OVCAR3 (cell line): Measurements from ENCODE around the gene HTR6.

DNA sequence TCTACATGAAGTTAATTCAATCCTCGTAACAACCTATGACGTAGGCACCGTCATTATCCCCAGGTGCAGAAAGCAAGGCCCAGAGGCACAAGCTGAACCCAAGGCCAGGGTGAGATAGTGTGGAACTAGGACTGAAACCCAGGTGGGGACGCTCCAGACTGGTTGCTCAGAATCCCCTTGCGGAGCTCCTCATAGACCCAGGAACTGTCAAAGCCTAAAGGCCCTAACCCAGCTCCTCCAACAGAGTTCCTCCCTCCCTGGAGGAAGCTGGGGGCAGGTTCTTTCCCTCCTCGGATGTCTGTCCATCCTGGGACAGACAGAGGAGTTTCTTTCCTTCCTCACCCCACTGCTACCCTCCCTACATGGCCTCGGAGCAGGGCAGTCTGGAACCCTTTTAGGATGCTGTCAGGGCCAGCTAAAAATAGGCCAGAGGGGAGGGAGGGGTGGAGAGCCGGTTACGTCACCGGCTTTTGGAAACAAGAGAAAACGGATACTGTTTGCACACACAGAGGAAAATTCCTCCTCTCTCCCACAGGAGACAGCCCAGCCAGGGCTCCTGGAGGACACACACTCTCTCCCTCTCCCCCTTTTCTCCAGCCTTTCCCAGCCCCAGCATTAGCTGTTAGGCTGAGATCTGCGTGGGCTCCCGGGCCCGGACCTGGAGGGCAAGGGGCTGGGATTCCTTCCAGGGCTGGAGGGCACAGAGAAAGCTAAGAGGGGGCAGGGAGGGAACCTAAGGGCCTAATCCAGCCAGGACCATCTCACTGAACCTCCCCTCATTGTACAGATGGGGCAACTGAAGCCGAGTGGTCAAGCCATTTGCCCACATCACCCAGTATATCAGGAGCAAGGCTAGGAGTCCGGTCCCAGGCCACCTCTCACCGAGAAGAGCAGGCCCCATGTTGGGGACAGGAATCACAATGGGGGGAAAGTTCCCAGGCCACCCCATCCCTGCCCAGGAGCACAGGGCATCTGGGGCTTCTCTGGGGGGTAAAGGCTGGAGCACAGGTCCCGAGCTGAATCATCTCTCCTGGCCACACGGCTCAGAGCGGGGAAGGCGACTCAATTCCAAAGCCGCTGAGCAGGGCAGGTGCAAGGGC is 20.0 kb upstream of the ALDH4A1 start:
- RRBS = no CpG with 5 or more reads among the region's 22 CpGs

GRCh38 chr1:18925148-18925774 is 22.9 kb upstream of the ALDH4A1 start:
- RRBS = 100% methylated on average over 2 of the region's 11 CpGs

DNA sequence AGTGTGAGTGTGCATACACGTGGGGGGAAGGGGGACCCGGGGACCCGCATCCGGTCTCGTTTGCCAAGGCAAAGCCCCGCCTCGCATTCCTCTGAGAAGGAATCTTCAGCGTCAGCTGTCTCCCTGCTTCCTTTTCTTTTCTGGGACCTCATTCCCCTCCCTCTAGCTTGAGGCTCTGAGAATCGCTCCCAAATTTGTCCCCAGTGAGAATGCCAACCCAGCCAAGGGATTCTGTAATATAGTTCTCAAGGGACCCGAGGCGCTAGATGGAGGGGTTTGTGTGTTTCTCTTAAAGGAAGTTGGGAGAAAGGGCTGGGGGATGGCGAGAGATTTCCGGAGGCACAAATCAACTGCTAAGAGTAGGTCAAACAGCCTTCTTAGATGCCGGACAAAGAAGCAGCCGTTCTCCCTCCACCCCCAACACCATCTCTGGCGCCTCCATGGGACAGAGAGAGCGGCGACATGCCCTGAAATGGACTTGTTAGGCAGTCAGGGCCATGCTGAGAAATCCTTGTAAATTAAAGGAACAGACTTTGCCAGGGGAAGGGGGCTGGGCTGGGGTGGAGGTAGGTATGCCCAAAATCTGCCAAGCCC is 6.6 kb downstream of the IFFO2 start:
- RRBS = no CpG with 5 or more reads among the region's 18 CpGs

GRCh38 chr1:19021903-19022331 is 65.4 kb upstream of the IFFO2 start:
- RRBS = no CpG with 5 or more reads among the region's 2 CpGs

DNA sequence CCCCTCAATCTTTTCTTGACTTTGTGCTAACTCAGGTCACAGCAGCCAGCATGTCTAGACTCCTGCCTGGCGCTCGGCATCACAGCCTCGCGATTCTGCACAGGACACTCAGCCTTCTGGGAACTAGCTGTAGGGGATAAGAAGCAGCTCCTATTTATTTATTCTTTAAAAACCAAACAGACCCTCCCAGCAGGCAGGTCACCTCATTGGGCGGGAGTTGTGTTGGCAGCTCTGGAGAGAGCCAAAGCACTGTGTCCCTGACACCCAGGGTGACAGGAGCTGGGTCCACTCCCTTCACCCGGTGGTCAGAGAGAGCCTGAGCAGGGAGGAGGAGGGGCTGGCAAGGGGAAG is 79.5 kb upstream of the IFFO2 start:
- RRBS = 89% methylated on average over 1 of the region's 6 CpGs

- RRBS = no CpG with 5 or more reads among the region's 11 CpGs
Measured at GRCh38 chr1:19127329-19128067, 82.6 kb downstream of the UBR4 start.

DNA sequence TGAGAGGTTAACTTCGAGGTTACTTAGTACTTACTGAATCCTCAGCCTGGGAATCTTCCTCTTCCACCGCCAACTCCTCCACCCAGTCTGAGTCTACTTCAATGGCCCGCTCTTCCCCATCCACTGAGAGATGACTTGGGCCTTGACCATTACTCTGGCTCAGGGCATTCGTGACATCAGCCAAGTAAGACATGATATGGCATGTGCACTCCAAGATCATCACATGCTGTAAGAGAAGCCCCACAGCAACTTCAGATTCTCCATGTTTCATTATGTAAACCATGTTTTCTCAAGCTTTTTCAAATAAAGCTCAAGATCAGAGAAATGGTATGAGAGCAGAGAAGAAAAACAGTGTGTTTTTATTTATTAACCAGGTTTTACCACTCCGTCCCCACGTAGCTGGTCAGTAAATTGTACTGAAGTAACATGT is 47.7 kb downstream of the UBR4 start:
- RRBS = no CpG with 5 or more reads among the region's 6 CpGs

DNA sequence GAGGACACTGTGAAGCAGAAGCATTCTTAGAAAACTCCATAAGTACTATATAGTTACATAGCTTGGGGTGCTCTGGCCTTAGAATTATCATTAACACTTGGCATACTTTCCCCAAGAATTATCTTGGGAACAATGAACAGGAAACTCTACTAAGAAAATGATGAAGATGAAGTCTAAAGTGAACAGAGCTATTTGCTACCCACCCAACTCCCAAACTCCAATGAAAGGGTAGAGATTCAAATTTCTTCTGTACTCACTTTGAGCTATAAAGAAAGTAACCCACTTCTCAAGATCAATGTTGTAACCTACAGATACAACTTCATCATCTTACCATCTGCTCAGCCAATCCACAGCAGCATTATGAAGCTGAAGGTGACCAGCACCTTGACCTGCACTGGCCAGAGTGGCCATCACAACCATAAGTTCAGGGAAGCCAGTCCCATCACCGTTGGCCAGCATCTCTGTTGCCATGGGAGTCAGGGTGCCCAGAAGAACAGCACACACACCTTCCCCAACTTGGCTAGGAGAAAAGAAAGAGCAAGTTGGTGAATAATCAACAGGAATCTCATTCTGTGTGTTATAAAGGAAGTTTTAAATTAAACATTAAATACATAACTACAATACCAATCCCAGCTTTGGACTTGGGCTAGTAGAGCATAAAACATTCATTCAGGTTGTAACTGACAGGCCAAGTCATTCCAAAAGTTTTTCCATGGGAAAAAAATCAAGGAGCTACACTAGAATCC is 46.0 kb downstream of the UBR4 start:
- RRBS = no CpG with 5 or more reads among the region's 1 CpG

GRCh38 chr1:19172749-19173467 is 37.2 kb downstream of the UBR4 start:
- RRBS = no CpG with 5 or more reads among the region's 12 CpGs

DNA sequence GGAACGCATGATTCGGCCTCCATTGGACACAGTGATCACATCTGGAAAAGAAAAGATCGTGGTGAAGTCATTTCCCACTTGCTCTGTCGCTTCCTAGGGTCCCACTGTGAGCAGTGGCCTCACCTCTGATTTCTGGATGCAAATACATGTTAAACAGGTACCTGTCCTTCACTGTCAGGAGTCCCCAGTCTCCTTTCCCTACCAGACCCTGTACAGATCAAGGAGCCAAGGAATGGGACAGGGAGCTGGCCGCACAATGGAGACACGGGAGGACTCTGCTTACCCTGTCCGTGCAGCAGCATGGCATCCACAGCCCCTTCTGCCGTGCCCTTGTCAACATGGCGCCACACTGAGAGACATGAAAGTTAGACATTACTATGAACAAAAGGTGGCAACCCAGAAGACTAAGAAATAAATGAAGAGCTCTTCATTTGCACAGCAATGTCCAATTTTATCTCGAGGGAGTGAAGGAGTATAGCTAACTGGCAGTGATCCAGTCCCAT is 7.6 kb downstream of the EMC1 start:
- RRBS = no CpG with 5 or more reads among the region's 10 CpGs

DNA sequence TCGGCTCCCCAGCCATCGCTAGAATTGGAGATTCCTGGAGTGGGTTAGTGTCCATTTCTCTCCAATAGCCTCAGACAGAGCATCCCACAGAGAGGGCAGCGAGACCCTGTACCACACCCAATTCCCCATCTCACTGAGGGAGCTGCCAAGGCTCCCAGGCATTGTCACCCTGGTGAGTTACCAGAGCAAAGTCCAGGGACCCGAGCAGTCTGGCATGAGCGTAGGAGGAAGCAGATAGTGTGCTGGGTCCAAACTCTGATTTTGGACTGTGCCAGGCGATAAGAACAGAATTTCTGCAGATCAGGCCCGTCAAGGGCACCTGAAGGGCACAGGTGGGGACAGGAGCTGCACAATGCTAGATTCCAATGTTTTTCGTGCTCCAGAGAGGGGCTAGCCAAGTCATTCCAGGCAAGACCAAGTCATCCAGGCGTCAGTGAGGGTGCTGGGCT is 15.4 kb downstream of the AKR7A3 start:
- RRBS = no CpG with 5 or more reads among the region's 9 CpGs

DNA sequence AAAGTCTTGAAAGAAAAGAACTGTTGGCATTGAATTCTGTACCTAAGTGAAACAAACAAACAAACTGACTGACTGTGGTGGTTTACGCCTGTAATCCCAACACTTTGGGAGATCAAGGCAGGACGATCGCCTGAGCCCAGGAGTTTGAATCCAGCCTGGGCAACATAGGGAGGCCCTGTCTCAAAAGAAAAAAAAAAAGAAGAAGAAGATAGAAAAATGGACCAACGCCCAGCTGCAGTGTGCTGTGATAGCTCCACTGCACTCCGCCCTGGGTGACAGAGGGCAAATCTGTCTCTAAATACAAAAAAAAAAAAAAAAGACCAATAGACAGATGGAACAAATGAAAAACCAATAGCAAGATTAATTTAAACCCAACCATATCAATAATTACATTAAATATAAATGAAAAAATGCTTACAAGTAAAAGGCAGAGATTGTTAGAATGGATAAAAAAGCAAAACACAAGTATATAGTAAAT is 13.9 kb downstream of the AKR7A3 start:
- RRBS = no CpG with 5 or more reads among the region's 5 CpGs

GRCh38 chr1:19296835-19297335 is 8.3 kb upstream of the AKR7A3 start:
- RRBS = no CpG with 5 or more reads among the region's 9 CpGs

DNA sequence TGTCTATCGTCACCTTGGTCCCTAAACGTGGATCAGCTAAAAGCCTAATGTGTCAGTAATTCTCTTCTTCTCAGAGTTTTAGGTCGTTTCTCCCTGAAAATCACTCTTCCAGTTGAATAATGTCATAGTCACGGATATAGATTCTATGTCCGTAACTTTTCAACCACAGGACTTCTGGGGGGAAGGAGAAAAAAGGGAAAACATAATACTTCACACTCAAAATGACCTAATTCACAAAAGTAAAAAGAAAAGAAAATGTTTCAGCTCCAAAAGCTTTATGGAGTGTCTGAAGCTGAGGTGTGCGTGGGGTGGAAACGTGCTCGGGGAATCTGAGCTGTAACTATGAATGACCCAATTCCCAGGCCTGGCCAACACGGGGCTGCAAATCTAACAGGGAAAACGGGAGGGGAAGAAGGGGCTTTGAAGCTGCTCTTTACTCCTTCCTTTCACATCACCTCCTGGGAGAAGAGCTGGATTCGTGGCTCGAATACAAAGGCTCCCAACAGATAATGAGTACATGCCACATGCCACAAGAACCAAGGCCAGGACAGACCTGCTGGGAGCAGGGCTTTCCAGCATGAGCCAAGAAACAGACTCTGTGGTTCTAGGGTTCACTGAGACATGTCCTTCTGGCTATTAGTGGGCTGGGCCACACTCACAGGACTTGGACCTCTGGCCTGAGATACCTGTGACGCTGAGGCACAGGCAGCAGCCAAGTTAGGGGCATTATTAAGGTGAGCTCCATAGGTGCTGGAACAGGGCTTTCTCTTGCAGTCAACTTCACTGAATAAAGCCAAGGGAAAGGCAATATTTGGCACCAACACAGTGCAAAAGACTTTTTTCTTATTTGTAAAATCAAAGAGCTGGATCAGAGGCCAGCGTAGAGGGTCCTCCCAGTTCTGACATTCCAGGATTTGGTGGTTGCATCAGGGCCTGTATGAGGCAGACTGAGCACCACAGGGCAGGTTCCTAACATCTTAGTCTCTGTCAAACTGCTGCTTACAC is 51.5 kb downstream of the SLC66A1 start:
- RRBS = no CpG with 5 or more reads among the region's 14 CpGs

- RRBS = no CpG with 5 or more reads among the region's 9 CpGs
Measured at GRCh38 chr1:19404486-19405033, 80.8 kb downstream of the CAPZB start.

GRCh38 chr1:19454288-19455200 is 30.8 kb downstream of the CAPZB start:
- RRBS = 93% methylated on average over 6 of the region's 13 CpGs

DNA sequence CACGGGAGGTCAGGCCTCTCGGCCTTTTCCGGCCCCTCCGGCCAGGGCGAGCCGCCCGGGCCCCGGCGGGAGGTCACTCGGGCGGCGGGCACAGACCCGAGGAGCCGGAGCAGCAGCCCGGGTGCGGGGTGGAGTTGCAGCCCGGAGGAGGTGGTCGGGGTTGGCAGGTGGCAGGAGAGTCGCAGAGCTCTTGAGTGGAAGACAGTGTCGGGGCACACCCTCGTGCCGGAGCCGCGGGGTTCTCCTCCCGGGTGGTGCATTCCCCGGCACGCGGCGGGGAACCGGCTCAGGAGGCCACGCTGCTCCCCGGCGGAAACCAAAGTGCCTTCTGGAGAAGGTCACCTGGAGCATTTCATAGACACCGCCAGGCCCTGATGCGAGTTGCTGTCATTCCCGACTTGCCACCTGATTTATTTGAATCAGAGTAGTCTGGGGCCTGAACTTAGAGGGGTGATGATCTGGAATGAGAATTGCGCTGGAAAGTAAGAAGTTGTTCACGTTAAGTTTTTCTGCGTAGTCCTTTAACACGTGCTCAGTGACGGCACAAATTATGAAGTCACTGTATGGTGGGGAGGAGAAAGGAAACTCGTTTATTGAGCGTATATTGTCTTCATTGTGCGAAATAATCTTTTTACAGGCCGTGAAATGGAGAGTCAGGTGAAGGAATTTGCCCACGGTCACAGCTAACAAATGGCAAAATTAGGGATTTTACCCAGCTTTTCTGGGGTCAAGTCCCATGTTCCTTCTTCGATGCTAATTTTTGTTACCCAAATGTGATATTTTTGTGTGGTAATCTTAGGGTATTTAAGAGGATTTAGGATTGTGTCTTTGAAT is 635 bp downstream of the MICOS10 start:
- RRBS = 8% methylated on average over 15 of the region's 47 CpGs

- RRBS = 96% methylated on average over 2 of the region's 10 CpGs
Measured at GRCh38 chr1:19623337-19624155, 20.6 kb upstream of the NBL1 start.

- RRBS = 71% methylated on average over 2 of the region's 6 CpGs
Measured at GRCh38 chr1:19642969-19643452, 1.1 kb upstream of the NBL1 start.

DNA sequence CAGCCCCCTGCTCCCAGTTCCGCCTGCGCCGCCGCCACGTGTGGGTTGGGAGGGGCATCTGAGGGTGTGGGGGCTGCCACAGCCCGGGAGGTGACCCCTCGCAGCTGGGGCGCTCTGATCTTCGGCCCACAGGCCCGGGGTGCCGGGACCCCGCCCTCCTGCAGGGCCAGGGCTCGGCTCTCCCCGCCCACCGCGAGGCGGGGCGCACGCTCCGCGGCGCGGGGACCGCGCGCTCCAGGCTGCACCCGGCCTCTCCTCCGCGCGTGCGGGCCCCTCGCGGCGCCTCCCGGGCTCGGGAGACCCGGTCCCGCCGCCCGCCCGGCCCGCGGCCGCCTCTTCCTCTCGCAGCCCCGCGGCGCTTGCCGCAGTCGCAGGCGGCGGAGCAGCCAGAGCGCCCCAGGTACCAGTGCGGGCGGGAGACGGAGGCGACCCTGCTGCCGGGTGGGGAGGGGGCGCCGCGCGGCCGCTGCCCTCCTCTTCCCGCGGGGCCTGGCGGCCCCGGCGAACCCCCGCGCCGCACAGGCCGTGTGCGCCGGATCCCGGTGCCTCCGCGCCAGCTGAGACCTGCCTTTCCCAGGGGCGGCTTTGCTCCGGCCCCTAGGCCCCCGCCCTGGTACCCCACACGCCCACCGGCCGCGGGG is at the start of gene HTR6:
Gene HTR6 (plus strand): TSS at position 242 of the 641 bp plus-strand sequence.
- RRBS = 3% methylated on average over 50 of the region's 84 CpGs